SK-N-SH (cell line): ENCODE measurements around the gene PODN.

GRCh38 chr1:52928090-52928534, 1.0 kb downstream of the SCP2 start:
- RRBS, result no CpG with 5 or more reads among the region's 15 CpGs
CAGE:
- cytosol, long polyA plus RNA, result no peak
- long polyA plus RNA, result no peak
- nucleus, long polyA plus RNA, result no peak

- RRBS, result no CpG with 5 or more reads among the region's 2 CpGs
CAGE:
- cytosol, long polyA plus RNA, result no peak
- long polyA plus RNA, result no peak
- nucleus, long polyA plus RNA, result no peak
Observed at GRCh38 chr1:53047027-53047321, 15.0 kb upstream of the PODN start.

DNA sequence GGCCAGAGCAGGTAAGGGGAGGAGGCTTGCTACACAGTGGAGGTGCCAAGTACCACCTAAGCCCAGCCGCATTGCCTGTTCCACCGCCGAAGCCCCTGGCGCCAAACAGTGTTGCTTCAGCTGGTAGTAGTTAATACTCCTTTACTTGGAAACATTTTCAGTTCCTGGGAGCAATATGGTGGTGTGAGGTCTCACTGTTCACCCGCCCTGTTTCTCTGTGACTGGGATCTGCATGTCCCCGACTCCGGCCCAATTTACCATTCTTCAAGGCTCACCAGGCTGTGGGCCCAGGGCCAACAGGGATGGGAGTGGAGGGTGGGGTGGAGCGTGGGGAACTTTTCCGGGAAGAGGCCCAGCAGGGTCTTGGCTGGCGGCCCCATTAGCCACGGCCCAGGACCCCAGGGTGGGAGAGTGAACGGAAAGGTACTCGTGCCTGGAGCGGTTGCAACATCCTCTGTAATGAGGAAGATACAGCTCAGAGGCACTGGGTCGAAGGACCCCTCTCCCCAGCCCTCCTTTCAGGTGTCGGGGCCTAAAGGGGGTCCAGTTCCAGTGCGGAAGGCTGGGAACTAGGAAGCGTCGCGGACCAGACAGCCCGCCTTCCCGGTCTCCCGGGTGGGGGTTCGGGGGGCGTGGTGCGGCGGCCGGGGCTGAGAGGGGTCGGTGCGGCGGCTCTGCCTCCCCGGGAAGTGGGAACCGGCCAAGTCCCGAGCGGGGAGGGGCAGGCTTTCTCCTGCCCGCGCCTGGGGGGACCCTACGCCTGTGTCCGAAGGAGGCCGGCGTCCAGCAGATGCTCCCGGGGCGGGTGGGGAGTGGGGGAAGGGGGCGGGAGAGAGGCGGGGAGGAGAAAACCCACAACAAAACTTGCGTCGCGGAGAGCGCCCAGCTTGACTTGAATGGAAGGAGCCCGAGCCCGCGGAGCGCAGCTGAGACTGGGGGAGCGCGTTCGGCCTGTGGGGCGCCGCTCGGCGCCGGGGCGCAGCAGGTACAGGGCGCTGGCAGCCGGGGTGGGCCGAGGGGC, at the start of gene PODN:
Gene PODN, plus strand, starts transcription at position 890 of the 1,021 bp plus-strand sequence.
- RRBS, result 23% methylated on average over 14 of the region's 65 CpGs
CAGE:
- cytosol, long polyA plus RNA, result start-site peak on the plus strand centred at position 872 of the sequence, 37 bp wide, 304 and 172 reads in 2 replicates
- long polyA plus RNA, result start-site peak on the plus strand centred at position 887 of the sequence, 7 bp wide, 121 and 168 reads in 2 replicates
- nucleus, long polyA plus RNA, result start-site peak on the plus strand centred at position 888 of the sequence, 9 bp wide, 169 and 139 reads in 2 replicates

DNA sequence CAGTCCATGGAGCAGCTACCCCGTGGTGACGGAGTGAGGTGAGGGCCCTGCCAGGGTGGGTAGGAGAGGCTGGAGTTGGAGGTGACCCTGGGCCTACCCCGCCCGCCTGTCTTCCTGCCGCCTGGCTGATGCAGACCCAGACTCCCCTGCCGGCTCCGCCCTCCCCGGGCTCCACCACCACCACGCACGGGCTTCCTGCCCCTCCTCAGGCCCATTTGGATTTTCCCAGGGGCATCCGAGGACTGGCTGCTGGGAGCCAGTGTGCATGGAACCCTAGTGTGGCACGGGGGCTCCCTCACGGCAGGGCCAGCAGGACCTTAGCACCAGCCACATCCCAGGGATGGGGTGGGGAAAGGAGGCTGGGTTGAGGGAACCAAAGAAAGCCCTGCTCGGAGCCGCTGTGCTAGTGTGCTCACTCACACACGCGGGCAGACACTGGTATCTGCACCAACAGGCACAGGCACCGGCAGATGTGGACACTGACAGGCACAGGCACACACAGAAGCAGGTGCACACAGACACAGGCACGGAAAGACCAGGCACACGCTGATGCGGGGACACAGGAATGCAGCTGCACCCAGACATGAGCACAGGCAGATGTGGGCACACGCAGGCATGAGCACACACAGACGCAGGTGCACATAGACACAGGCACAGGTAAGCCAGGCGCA, 32.7 kb downstream of the PODN start:
- RRBS, result no CpG with 5 or more reads among the region's 24 CpGs
CAGE:
- cytosol, long polyA plus RNA, result no peak
- long polyA plus RNA, result no peak
- nucleus, long polyA plus RNA, result no peak

- RRBS, result no CpG with 5 or more reads among the region's 16 CpGs
CAGE:
- cytosol, long polyA plus RNA, result no peak
- long polyA plus RNA, result no peak
- nucleus, long polyA plus RNA, result no peak
Observed at GRCh38 chr1:53110275-53110924, 32.0 kb downstream of the SLC1A7 start.

DNA sequence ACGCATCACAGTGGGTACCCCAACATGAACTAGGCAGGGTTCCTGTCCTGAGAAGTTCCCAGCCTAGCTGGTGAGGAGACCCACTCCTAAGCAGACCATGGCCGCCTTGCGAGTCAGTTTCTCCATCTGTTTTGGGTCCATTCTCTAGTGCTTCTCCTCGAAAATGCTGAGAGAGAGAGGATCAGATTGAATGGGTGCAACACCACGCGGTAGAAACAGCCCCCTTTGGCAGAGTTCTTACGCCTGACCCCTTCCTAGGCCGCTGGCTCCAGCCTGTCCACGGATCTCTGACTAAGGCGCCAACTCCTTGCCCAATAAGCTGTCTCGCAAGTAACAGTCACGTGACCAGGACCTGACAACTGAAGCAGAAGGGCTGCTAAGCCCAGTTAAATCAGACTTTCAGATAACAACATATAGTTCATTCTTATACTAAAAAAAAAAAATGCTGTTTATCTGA, 7.2 kb downstream of the SLC1A7 start:
- RRBS, result no CpG with 5 or more reads among the region's 12 CpGs
CAGE:
- cytosol, long polyA plus RNA, result no peak
- long polyA plus RNA, result no peak
- nucleus, long polyA plus RNA, result no peak

GRCh38 chr1:53225929-53227106, 5.9 kb upstream of the CZIB start:
- RRBS, result no CpG with 5 or more reads among the region's 6 CpGs
CAGE:
- cytosol, long polyA plus RNA, result no peak
- long polyA plus RNA, result no peak
- nucleus, long polyA plus RNA, result no peak

DNA sequence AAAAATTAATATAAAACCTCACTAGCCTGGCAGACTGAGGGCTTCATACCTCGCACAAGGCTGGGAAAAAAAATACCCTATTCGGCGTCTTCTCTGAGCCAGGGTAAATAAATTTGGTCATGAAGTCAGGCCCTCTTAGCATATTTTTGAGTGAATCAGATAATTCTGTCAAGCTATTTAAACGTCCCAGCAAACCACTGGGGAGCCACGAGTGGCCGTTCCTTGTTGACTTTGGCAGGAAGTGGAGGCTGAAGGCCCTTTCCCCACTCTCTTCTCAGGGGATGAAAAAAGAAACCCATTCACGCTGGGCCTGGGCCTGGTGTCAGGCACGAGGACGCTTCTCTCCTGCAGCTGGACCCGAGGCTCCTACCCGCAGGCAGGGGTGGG, 53.1 kb downstream of the DMRTB1 start:
- RRBS, result no CpG with 5 or more reads among the region's 11 CpGs
CAGE:
- cytosol, long polyA plus RNA, result no peak
- long polyA plus RNA, result no peak
- nucleus, long polyA plus RNA, result no peak

DNA sequence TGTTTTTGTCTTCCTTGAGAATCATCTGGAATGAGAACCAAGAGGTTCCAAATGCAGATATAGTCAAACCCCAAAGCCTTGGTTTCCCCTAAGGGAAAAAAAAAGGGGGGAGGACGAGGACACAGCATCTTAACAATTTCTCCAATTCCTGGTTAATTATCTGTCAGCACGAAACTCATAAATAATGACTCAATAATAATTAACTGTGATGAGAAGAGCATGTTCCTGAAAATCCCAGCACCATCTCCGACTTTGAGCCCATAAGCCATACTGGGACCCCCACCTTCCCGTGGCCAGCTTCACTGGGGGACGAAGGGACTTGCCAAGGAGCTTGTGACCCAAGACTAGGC, 2.1 kb downstream of the GLIS1 start:
- RRBS, result no CpG with 5 or more reads among the region's 5 CpGs
CAGE:
- cytosol, long polyA plus RNA, result no peak
- long polyA plus RNA, result no peak
- nucleus, long polyA plus RNA, result no peak

DNA sequence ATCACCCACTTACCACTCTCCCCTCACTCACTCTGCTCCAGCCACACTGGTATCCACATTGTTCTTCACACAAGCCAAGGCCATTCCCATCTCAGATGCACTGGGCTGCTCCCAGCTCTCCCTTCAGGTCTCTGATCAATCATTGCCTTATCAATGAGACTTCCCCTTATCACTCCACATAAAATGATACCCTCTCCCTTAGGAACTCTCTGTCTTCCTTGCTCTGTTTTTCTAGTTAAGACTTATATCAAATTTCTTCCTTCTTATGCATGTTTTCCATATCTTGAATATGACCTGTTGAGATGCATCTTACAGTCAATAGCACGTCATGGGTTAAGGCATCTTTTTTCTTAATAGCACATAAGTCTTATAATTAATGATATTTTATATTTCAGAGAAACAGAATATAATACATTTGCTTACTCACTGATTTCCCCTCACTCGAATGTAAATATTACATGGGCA, 42.1 kb downstream of the NDC1 start:
- RRBS, result no CpG with 5 or more reads among the region's 2 CpGs
CAGE:
- cytosol, long polyA plus RNA, result no peak
- long polyA plus RNA, result no peak
- nucleus, long polyA plus RNA, result no peak

DNA sequence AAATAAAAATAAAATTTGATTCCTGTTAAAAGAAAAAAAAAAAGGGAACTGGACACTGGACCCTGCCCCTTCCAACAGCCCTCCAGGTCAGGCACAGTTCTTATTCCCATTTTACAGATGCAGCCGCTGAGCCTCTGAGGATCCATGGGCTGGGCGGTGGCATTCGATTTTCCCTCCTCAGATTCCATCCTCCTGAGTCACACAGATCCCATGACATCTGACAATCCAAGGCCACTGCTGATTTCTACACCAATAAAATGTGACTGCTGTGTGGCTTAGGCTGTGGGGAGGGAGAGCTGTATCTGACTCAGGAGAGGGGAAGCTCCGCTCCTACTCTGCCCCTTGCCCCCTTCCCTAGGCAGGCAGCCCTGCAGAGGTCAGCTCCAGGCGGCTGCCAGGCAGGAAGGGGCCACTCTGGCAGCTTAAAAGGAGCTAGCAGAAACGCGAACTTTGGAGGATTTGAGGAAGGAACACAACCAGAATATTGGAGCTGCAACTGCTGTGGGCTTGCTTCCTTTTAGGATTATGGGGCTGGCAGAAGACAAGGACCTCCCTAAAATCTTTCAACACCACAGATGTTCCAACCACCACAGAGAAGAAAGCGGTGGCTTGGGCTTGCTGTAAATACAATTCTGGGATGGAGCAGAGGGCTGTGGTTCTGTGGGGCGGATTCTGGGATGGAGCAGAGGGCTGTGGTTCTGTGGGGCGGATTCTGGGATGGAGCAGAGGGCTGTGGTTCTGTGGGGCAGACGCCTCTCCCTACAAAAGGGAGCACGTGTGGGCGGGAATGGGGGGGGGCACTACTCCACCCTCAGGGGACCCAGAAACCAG, 50.0 kb downstream of the MRPL37 start:
- RRBS, result no CpG with 5 or more reads among the region's 13 CpGs
CAGE:
- cytosol, long polyA plus RNA, result no peak
- long polyA plus RNA, result no peak
- nucleus, long polyA plus RNA, result no peak

DNA sequence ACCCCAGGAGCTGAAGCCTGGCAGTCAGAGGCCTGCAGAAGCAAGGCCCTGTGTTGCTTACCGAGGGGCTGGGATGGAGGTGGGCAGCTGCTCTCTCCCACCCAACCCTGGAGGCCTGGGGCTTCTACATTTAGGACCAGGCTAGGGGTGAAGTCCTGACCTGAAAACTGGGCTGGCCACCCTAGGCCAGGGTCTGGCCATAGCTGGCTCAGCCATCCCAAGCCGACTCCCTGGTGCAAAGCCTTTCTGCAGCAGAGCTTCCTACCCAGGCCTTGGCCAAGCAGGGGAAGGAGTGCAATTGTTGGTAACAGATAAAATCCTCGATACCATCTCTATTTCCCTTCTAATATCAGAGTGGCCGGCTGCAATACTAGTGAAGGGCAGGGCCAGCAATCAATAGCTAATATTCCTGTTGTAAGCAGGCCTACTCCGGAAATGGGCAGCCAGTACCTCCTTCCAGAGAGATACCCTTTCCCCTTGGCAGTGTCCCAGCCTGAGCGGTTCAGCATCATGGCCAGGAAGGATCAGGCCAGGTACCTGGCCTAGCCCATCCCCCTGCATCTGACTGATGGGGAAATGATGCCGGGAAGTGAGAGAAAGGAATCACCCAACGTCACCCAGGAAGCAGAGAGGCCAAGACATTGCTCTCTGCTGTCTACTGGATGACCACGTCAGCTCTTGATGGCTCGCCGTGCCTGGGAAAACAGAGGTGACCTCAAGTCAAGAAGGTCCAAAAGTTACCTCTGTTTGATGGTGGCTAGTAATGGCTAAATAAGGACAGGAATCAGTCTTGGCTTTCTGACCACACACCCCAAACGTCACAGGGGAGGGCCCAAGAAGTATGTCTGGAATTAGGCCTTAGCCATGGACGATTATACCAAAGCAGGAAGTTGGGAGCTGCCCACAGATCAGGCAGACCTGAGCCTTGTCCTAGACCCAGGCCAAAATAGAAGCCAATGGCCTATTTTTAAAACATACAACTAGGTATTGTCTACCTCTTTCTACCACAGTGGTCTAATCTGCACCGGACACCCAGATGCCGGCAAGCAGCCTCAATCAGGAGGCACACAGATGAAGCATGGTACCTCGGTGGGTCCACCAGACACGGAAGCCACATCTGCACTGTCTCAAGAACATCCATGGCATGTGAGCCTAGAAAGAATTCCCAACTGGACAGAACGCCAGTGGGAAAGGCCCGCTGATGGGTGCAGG, 79.0 kb downstream of the MRPL37 start:
- RRBS, result 100% methylated on average over 1 of the region's 19 CpGs
CAGE:
- cytosol, long polyA plus RNA, result no peak
- long polyA plus RNA, result no peak
- nucleus, long polyA plus RNA, result no peak

DNA sequence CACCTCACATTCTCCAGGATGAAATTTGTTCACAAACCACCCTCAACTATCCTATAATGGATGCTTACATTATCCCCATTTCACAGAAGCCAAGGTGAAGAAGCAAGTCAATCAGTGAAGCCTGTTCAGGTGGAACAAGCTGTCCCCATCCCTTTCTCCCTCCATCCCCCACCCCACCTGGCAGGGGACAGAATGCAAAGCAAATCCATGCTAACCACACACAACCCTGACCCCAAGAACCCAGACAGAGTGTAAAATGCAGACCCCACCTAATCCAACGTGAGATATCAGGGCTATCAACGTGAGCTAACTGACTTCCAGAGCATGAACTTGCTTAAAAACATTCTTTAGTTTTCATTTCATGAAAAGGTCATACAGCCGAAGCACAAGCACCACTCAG, 173.5 kb upstream of the ACOT11 start:
- RRBS, result no CpG with 5 or more reads among the region's 3 CpGs
CAGE:
- cytosol, long polyA plus RNA, result no peak
- long polyA plus RNA, result no peak
- nucleus, long polyA plus RNA, result no peak

DNA sequence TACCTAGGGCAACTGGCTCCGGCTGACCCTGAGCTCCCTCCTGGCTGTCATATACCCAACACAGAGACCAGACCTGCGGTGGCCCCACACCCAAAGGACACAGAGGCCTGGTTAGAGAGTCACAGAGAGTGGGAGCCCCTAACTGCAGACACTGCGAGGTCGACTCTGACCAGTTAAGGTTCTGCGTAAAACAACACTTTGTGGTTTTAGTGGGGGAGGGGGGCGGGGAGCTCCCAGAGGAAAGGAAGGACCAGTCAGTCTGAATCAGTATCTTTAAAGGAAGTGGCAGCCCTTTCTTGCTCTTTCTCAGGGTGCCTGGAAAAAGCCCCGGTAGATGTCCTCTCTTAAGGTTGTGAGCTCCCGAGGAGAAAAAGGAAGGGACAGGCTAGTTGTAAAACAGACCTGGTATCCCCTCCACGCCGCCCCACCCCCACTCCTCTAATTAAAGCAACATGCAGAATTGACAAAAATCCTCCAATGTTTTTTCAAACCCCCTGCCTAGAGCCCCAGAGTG, 144.2 kb upstream of the ACOT11 start:
- RRBS, result no CpG with 5 or more reads among the region's 10 CpGs
CAGE:
- cytosol, long polyA plus RNA, result no peak
- long polyA plus RNA, result no peak
- nucleus, long polyA plus RNA, result no peak

GRCh38 chr1:54479471-54479688, 68.6 kb upstream of the ACOT11 start:
- RRBS, result no CpG with 5 or more reads among the region's 1 CpG
CAGE:
- cytosol, long polyA plus RNA, result no peak
- long polyA plus RNA, result no peak
- nucleus, long polyA plus RNA, result no peak

DNA sequence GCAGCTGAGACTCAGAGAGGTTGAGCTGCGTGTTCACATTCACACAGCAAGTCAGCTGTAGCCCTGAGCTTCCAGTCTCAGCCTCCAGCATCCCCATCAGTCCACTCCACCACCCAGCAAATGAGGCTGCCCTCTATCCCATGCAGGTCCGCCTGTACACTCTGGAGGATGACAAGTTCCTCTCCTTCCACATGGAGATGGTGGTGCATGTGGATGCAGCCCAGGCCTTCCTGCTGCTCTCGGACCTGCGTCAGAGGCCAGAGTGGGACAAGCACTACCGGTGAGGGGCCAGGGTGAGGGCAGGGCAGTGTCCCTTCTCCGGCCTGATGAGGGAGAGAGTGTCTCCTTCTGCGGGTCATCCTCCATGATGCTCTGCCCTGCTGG, 18.4 kb downstream of the FAM151A start:
- RRBS, result no CpG with 5 or more reads among the region's 7 CpGs
CAGE:
- cytosol, long polyA plus RNA, result no peak
- long polyA plus RNA, result no peak
- nucleus, long polyA plus RNA, result no peak

DNA sequence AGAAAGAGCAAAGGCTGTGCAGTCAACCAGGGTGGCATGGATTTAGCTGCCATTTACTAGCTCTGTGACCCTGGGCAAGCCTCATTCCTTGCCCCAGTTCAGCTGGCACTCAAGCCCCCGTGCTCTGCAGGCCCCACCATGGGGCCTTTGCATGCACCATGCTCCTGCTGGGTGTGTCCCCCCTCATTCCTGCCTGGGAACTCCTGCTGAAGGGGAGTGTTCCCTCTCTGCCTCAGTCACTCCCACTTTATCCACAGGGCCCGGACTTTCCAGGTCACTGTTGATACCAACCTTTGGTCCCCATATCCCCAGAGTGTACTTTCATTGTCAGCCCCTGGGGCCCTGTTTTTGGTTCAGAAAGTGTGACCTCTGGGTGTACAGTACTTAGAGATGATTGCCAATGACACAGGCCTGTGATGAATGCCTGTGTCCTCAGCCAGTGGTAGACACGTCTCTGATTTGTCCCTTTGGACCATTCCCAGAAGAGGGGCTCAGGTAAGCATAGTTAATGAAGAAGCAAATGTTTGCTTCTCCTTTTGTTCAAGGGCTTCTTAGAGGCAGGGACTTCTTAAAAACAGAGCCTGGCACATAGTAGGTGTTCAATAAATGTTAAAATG, 2.9 kb downstream of the TTC22 start:
- RRBS, result no CpG with 5 or more reads among the region's 3 CpGs
CAGE:
- cytosol, long polyA plus RNA, result no peak
- long polyA plus RNA, result no peak
- nucleus, long polyA plus RNA, result no peak

- RRBS, result no CpG with 5 or more reads among the region's 5 CpGs
CAGE:
- cytosol, long polyA plus RNA, result no peak
- long polyA plus RNA, result no peak
- nucleus, long polyA plus RNA, result no peak
Observed at GRCh38 chr1:54847351-54848484, 39.3 kb downstream of the DHCR24 start.

DNA sequence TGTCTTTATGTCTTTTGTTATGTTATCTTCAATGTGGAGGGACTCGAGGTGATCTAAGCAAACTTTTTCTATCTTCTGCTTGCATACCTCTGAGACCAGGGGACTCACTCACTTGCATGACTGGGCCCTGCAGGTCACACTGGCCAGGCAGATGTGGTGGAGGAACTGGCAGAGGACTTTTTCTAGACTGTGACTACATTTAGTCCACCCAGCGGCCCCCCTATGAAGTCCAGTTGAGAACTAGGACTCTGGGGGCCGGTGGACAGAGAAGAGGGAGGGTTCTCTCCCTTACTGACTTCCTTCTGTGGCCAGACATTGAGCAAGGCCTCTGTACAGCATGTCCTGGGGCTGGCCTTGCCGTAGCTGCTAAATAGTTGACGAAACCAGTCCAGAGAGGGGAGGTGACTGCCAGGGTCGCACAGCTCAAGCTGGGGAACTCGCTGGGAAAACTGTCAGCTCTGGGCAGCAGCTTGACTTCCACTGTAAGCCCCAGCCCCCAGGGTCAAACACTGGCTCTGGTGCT, 13.8 kb downstream of the PCSK9 start:
- RRBS, result no CpG with 5 or more reads among the region's 7 CpGs
CAGE:
- cytosol, long polyA plus RNA, result no peak
- long polyA plus RNA, result no peak
- nucleus, long polyA plus RNA, result no peak

DNA sequence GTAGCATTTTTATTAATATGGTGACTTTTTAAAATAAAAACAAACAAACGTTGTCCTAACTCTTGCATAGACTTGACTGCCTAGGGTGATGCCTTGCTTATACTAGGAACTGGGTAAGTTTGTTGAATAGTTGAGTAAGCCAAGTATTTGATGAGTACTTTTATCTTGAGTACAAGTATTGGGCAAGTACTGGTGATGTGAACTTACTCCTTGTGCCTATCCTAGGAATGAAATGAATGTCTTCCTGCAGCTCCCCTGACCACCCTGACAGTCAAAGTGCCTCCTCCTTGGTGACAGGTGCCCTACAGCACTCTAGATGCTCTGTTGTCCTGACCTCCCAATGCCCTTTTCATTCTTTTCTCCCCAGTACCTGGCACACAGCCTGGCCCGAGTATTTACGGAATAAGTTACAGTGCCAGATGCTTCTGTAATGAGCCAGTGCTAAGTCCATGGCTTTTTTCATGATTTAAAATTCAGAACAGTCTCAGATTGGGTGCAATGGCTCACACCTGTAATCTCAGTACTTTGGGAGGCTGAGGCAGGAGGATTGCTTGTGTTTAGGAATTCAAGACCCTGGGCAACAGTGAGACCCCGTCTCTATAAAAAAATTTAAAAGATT, 25.6 kb downstream of the PCSK9 start:
- RRBS, result no CpG with 5 or more reads among the region's 4 CpGs
CAGE:
- cytosol, long polyA plus RNA, result no peak
- long polyA plus RNA, result no peak
- nucleus, long polyA plus RNA, result no peak